WTC11 (cell line): ENCODE measurements around a stretch of chr18.

DNA sequence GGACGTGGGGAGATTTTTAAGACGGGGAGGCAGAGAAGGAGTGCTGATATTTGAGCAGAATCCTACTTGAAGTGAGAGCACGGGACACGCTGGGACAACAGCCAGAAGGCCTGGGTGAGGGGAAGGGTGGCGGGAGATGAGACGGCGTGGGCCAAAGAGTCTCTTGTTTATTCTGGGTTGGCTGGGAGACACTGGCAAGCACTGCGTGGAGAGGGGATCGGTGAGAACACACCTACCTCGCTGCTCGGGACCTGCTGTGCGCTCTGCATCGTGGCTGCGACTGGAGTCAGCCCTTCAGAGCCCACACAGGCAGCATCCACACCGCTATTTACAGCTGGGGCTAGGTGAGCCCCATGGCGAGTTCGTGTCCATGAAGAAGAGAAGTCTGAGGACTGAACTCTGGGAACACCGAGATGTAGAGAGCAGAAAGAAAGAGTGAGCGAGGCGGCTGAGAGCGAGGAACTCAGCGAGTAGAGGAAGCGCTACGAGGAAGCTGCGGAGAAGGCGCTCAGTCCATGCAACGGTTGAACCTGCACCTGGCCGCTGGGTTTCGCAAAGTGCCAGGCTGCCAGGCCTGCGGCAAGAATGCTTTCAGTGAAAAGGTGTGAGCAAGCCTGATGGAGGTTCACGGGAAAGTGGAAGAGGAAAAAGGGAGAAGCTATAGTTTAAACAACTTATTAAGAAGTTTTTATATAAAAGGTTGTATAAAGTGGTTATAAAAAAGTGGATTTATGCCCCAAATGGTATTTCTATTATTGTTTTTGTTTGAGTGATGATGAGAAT is 250.8 kb upstream of the TMEM200C start:
- PRO-cap: no peak

DNA sequence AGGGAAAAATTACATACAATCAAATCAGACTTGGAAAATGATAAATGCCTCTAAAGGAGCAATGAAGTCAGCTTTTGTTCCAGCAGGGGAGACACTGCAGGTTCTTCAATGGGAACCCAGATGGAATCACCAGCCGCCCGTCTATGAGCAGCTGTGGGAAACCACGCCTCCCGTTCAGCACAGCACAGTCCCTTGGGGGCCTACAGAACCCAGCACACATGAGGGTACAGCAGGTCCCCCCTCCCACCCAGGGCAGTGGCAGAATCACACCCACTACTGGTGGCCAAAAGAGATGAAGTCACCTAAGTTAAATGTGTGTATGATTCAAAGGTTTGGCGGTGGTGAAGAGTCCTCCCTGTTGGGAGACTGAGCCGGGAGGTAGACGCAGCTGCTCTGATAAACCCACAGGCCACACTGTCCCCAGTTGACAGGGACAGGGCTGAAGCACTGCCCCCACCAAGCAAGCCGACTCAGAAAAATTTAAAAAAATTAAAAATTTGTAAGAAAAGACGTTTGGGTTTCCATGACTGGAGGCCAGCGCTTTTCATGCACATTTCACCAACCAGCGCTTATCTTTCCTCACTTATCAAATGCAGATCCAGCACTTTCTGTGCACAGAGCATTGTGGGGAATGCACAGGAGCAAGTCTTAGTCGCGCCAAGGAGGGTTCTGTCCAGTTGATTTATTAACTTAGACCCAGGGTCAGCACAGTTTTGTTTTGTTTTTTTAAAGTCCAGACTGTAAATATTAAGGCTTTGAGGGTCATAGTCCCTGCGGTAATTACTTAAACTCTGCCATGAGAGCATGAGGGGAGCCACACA is 44.2 kb downstream of the L3MBTL4 start:
- PRO-cap: no peak

GRCh38 chr18:6375008-6375497 is 39.7 kb downstream of the L3MBTL4 start:
- PRO-cap: no peak

- PRO-cap: no peak
These were observed 17.1 kb upstream of the L3MBTL4 start for GRCh38 chr18:6431551-6432464.

GRCh38 chr18:6776114-6776622 is 46.7 kb downstream of the ARHGAP28 start:
- PRO-cap: no peak

DNA sequence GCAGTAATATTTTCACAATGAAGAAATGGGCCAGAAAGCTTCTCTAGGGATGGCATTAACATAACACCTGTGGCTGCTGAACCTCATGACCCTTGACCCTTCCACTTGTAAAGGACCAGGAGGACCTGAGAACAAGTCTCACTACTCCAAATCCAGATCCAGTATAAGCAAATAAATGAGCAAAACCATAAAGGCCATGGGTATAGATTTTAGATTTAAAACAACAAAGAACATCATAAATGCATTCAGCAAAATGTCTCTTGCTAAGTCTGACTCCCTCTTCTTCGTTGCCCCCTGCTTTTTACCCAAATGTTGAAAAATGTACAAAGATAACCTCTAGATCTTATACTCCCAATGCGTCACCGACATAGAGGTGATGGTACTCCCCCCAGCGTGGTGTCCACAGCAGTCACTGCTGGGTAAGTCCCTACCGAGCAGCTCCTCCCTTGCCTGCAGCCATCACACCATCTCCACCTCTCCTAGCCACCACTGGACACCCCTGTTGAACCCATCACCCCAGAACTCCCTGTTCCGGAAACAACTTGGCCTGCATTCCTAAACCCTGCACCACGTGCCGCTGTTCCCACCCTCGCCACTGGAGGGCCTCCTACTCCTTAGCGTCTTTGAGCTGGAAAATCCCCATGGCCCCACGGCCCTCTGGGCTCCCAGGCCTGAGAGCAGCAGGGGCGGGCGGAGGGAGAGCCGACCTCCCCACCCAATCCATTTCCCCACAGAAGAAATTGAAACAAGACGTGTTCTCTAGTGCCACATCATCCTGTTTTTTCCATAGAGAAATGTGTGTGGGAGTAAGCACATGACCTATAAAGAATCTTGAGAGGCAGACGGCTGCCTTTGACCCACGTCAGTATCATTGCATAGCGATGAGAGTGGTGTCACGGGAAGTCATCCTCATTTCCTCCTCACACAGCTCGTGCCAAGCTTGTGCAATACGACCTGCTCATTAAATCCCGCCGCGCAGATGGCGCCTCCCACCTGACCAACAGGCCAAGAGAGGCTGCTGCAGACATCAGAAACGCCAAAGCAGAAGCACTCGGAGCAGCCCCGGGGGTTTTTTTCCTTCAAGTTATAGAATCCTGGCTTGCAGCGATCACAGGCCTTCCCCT is 79.4 kb downstream of the LAMA1 start:
- PRO-cap: no peak

DNA sequence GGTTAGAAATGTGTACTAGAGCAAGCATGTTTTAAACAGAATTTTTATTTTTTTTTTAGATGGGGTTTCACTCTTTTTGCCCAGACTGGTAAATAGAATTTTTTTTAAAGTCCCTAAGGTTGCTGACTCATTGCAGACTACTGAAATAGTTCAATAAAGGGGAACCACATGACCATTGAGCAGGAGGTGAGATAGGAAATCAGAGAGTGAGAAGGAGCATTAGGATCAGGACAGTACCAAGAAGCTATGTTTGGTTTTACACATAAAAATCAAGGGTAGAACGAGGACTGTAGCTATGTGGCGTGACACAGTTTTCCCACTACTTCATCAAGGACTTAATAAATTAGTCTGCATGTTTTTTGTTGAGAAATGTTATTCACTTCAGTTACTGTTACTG is 33.5 kb downstream of the LAMA1 start:
- PRO-cap: no peak

DNA sequence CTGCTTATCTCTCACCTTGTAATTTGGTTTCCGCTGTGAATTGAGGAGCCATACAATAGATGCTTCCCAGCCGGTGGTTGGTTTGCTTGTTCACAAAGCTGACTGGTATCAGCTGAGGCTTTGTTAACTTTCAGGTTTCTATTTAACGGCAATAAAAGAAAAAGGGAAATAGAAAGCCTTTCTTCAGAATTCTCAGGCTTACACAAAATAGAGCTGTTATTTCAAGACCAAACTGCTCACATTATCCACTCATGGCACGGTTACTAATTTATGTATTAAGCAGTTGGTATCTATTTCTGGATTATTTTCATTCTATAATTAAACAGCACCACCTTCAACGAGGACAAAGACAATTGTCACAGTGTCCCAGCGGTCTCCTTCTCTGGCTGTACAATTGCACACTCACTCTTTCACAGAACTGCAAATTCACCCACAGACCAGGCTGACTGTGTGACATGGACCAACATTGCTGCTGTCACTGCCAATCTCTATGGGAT is 26.3 kb downstream of the LRRC30 start:
- PRO-cap: no peak

GRCh38 chr18:7414328-7415030 is 152.6 kb upstream of the PTPRM start:
- PRO-cap: no peak

- PRO-cap: no peak
These were observed 107.3 kb upstream of the PTPRM start for GRCh38 chr18:7459577-7460439.

DNA sequence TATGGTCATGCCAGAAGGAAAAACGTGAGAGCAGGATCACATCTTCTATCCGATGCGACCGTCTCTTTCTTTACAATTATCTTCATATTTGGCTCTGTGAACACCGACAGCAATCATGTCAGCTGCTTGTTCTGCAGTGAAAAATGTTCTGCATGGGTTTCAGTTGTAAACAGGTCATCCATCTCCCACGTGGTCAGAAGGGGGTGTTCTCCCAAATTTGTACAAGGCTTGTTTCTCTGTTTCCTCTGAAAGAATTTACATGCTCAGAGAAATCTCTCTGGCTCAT is 106.2 kb upstream of the PTPRM start:
- PRO-cap: no peak

- PRO-cap: no peak
These were observed 34.0 kb downstream of the PTPRM start for GRCh38 chr18:7601146-7601580.

DNA sequence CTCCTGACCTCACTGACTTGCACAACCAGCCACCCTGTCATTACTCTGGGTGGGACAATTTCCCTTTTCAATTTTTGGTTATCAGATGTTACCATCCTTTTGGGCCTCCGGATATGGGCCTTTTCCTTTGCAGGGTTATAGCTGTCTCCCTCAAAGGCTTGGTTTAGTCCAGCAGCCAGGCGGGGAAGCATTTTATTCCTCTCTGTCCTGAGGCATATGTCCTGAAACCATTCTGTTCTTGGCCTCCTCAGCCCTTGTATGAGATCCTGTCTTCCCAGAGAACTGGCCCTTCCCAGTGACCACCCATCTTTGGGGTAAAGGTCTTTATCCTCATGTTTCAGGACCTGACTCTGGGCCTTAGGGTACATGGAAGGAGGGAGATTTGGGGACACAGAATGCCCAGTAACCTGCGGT is 60.1 kb downstream of the PTPRM start:
- PRO-cap: no peak

GRCh38 chr18:7822495-7823070 is 255.5 kb downstream of the PTPRM start:
- PRO-cap: no peak

DNA sequence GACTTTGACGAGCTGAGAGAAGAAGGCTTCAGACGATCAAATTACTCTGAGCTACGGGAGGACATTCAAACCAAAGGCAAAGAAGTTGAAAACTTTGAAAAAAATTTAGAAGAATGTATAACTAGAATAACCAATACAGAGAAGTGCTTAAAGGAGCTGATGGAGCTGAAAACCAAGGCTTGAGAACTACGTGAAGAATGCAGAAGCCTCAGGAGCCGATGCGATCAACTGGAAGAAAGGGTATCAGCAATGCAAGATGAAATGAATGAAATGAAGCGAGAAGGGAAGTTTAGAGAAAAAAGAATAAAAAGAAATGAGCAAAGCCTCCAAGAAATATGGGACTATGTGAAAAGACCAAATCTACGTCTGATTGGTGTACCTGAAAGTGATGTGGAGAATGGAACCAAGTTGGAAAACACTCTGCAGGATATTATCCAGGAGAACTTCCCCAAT is 400.4 kb downstream of the PTPRM start:
- PRO-cap: no peak

DNA sequence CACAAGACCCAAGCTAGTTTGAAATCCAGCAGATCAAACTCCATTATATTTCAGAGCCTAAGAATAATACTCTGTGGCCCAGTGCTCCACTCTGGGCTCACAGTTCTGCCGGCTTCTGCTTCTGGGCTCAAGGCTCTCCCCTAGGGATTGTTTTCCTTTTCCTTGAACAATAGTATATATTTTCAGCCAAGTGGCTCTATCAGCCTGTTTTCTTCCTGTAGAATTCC is 467.4 kb downstream of the PTPRM start:
- PRO-cap: no peak

- PRO-cap: unidirectional peak, plus-strand start at chr18:8063019
These were observed 495.7 kb downstream of the PTPRM start for GRCh38 chr18:8062747-8063224.

DNA sequence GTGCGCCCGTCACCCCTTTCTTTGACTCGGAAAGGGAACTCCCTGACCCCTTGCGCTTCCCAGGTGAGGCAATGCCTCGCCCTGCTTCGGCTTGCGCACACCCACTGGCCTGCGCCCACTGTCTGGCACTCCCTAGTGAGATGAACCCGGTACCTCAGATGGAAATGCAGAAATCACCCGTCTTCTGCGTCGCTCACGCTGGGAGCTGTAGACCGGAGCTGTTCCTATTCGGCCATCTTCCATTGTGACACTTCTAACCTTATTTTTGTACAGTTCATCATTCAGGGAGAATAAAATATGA is 496.1 kb downstream of the PTPRM start:
- PRO-cap: unidirectional peak, minus-strand start at position 124 of the sequence; unidirectional peak, minus-strand start at position 249 of the sequence

GRCh38 chr18:8284009-8284208 is 325.3 kb upstream of the RAB12 start:
- PRO-cap: no peak

- PRO-cap: no peak
These were observed 290.1 kb upstream of the RAB12 start for GRCh38 chr18:8318890-8319701.